LHCN-M2 (cell line): ENCODE measurements around a stretch of chr9.

DNA sequence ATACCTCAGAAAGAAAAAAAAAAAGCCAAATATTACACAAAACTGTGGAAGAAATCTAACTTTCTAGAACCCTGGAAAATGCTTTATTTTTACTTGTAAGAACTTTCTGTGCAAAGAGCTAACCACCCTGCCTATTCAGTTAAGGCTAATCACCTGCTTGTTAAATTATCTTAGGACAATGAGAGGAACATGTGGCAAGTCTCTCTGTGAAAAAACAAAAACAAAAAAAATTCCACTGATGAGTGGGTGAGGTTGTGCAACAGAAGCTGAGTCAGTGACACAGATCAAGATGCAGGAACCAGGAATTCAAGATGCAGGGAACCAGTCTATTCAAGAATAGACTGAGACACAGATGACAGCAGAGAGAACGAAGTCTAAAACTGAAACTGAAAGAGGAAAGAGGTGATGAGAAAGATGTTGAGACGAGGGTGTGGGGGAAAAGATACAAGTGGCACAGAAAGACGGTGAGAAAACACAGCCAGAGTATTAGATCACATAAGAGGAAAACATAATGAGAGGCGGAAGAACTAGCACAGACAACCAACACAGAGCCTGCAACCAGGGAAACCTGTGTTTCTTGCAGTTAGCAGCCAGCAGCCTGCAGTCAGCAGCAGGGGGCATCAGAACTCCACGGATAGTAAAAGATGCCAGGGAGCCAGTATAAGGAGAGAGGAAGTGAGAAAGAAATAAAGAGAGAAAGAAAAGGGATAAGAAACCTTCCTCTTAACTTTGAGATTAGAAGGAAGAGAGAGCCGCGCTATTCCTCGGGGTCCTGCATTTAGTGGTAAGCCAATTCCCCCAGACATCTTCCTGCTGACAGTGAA is 78.8 kb downstream of the TLR4 start:
- RAMPAGE, long total RNA = no peak

DNA sequence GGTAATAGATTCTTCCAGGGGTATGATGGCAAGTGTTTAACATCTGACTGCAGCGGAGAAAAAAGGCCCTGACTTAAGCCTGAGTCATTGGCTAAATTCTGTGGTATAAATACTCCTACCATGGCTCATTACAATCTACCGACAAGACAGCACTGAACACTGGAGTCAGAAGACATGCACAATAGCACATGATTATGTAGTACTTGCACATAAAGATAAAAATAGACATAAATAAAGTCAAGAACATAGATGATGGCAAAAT is 439.9 kb downstream of the BRINP1 start:
- RAMPAGE, long total RNA = no peak

DNA sequence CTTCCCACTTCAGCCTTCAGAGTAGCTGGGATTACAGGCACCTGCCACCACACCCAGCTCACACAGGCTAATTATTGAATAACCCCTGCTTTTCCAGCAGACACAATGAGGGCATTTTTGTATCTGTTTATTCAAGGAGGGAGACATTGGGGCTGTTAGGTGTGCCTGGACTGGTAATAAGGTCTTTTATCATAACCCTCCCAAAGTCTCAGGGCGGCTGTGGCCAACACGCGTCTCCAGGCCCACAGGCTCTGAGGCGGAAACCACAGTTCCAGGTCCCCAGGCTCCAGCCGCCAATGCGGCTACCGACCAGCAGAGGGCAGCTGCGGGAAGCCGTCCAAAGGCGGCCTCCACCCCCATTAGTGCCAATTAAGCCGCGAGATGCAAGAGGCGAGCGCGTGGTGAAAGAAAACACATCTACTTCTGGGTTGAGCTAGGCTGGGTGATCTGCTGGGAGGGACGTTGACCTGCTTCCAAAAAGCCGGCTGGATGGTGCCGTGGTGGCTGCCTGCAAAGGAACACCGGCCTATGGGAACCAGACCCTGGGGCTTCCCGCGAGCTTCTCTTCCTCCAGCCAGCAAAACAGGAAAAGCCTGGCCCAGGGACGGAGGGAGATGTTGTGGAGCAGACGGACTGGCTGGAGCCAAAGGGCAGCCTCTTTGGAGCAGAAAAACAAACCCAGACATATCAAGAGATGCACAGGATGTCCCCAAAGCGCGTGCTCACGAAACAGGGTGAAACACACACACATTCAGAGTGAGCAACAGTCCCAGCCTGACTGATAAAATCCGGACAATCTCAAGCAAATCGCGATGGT is 186.9 kb upstream of the BRINP1 start:
- RAMPAGE, long total RNA = no peak

- RAMPAGE, long total RNA = no peak
These were observed 499.6 kb upstream of the BRINP1 start for GRCh38 chr9:119868678-119869335.

GRCh38 chr9:120386084-120387123 is 193.6 kb downstream of the CDK5RAP2 start:
- RAMPAGE, long total RNA = no peak

GRCh38 chr9:120480511-120481203 is 99.3 kb downstream of the CDK5RAP2 start:
- RAMPAGE, long total RNA = no peak

DNA sequence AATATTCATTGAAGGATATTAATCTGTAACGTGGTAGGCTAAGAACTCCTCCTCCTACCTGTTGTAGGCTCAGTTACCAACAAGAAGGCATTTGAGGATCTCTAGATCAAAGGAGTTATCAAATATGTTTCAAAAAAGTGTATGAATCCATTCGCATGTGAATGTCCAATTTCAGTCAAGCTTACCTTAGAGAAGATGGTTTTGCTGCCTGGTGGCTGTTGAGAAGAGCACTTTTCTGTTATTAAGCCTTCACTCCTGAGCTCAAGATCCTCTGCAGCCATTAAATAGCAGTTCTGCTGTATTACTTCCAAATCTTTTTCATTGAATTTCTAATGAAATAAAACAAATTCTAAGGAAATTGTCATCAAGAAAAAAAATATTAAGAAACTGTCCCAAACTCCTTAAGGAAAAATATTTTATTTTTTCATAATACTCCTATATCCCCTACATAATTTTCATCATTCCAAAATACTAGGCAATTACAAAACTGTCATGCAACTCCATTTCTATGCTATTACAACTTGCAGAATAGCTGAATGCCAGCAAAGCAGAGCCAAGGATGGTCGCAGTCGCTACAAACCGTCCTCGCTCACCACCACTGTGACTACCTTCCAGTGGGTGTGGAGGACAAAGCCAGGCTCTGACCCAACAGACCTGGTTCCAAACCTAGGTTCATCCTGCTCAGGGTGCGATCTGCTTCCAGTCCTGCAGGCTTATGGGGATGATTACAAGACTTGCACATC is 92.7 kb downstream of the CDK5RAP2 start:
- RAMPAGE, long total RNA = no peak

DNA sequence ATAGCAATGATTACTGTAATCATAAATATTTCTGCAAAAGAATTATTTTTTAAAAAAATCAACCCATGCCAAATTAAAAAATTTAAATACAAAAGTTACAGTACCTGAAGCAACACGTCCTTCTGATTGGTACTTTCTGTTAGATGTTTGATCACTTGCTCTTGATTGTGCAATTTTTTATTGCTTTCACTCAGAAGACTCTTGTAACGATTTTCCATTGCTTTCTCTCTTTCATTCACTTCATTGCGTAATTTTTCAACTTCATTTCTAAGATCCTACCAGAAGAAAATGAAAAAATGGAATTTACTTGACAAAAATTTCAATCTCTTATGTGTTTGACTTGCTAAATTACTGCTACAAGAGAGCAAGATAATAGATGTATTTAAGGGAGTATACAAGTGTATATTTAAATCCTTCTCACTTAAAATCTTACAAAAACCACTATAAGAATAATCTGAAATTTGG is 88.7 kb downstream of the CDK5RAP2 start:
- RAMPAGE, long total RNA = no peak

- RAMPAGE, long total RNA = no peak
These were observed 47.6 kb downstream of the CDK5RAP2 start for GRCh38 chr9:120532316-120532904.

DNA sequence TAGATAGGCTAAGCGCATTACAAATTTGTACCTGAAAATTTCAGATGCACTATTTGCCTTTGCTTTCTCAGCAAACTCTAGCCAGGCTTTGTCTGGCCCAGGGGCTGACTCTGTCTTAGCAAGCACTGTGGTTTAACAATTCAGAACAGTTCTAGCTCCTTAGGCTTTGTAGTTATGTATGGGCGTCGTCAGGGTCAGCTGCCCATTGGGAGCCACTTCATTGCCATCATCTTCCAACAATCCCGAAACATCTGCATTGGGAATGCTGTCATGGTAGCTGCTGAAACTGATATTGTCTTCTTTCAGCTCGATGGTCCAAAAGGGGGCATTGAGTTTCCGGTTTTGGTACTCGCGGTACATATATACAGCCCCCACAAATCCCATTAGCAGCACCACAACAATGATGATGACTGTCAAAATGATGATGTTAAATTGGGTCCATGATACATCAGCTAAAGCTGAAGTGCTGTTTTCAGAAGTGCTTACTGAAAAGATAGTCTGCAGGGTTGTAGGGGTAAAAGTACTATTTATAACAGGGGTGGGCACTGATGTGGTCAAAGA is 25.1 kb upstream of the CDK5RAP2 start:
- RAMPAGE, long total RNA = no peak

GRCh38 chr9:120653029-120653482 is 61.2 kb downstream of the MEGF9 start:
- RAMPAGE, long total RNA = no peak

GRCh38 chr9:120712108-120712809 is 2.0 kb downstream of the MEGF9 start:
- RAMPAGE, long total RNA = no peak

DNA sequence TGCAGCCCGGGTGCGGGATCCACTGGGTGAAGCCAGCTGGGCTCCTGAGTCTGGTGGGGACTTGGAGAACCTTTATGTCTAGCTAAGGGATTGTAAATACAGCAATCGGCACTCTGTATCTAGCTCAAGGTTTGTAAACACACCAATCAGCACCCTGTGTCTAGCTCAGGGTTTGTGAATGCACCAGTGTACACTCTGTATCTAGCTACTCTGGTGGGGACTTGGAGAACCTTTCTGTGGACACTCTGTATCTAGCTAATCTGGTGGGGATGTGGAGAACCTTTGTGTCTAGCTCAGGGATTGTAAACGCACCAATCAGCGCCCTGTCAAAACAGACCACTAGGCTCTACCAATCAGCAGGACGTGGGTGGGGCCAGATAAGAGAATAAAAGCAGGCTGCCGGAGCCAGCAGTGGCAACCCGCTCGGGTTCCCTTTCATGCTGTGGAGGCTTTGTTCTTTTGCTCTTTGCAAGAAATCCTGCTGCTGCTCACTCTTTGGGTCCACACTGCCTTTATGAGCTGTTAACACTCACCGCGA is 32.6 kb upstream of the MEGF9 start:
- RAMPAGE, long total RNA = no peak

DNA sequence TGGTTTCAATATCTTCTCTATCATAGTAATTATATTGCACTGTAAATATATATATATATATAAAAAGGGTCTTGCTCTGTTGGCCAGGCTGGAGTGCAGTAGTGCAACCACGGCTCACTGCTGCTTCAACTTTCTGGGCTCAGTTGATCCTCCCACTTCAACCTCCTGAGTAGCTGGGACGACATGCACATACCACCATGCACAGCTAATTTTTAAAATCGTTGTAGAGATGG is 12.0 kb downstream of the PSMD5 start:
- RAMPAGE, long total RNA = no peak

- RAMPAGE, long total RNA = no peak
These were observed 9.6 kb upstream of the PSMD5 start for GRCh38 chr9:120852175-120852868.

GRCh38 chr9:120868941-120870023 is 7.7 kb downstream of the PHF19 start:
- RAMPAGE, long total RNA = no peak

DNA sequence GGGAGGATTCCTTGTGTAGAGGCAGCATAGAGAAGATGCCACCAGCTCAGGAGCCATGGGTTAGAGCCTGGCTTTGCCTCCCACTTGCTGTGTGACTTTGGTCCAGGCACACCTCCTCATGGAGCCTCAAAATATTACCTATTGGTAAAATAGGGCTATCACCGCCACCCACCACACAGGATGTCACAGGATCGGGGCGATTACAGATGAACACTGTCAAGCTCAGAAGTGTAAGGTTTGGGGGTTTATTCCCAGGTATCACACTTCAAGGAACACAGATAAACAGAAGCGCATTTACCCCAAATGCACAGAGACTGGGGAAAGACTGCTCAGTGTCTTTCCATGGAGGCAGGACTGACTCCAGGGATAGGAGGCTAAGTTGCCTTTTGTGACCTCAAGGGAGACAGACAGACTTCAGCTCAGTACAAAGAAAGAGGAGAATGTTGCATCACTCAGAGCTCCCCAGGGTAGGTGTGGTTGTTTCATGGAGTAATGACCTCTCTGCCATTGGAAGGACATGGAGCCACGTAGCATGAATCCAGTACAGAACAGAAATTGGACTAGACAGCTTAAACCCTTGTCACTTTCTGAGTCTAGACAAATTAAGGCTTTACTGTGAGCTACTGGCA is 6.6 kb downstream of the TRAF1 start:
- RAMPAGE, long total RNA = no peak

GRCh38 chr9:120930955-120931963 is 4.7 kb upstream of the TRAF1 start:
- RAMPAGE, long total RNA = no peak

DNA sequence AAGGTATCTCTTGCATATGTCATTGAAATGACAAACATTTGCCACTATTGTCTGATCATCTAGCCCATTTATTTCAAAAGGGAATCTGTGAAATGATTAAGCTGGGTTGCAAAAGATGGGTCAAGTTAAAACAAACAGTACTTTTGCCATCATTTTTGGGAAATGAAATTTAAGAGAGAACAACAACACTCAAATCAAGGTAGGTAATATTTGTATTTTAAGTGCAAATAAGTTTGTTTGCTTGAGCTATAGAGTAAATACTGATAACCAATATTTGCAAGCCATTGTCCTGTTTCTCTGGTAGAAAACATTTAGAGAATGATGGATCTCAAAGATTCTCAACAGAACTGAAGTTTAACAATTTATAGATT is 1.6 kb upstream of the C5 start:
- RAMPAGE, long total RNA = no peak

DNA sequence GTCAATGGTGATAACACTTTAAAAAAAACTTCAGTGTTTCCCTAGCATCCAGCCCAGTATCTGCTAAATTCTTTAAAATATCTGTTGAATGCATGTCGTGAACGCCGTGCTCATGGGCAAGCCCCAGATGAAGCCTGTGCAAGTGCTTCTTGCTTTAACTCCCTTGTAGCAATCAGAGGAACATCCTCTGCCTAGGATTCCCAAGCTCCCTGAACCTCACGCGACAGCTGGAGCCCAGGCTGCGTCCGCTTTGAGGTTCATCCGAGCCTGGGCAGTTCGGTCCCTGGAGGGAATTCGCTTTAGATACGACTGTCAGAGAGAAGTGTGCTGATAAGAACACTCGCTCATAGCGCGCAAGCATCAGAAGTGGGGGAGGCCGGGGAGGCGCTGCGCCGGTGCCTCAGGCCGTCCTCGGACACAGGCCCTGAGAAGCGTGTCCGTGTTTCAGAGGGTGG is 522 bp upstream of the CNTRL start:
- RAMPAGE, long total RNA = no peak